Thoracic aorta (tissue), 1 donor: ENCODE results near the genes KXD1 and NCAN.

DNA sequence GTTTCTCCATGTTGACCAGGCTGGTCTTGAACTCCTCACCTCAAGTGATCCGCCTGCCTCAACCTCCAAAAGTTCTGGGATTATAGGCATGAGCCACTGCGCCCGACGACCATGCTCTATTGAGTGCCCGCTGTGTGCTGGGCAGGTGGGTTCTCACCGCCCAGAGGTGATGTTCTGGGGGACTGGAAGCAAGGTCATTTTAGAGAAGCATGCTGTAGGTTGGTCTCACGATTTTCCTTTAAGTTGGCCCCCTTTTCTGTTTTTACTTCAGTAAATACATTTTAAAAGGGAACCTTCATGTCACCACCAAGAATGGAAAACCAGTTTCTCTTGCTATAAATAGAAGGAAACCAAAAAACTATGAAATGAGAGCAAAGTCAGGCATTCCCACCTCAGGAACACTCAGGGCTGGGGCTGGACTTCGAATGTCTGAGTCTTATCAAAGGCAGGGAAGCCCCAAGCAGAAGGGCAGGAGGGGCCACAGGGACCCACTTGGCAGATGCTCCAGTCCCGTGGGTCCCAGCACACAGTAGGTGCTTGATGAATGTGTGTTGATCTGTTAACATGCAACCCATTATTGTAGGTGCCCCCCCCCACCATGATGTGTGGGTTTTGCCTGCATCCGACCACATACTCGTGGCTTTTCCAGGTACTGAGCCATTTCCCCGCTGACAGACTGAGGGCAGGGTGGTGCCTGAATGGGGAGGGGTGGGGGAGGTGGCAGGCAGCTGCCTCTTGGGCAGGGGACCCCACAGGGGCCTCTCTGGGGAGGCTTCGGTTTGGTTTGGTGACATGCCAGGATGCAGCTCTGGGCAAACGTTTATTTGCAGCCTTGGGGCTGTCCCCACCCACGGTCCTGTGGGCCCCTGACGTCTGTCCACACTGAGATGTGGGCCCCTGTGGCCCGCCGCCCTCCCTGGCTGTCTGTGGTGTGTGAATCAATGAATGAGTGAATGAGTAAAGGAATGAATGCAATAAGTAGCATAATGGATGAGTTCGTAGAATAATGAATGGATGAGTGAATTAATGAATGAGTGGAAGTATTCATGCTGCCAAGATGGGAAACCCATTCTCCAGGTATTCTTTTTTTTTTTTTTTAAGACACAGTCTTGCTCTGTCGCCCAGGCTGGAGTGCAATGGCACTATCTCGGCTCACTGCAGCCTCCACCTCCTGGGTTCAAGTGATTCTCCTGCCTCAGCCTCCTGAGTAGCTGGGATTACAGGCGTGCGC, 8.8 kb upstream of the JUND start:
- RAMPAGE, long total RNA: no peak

- RAMPAGE, long total RNA: no peak
These were observed 13.2 kb upstream of the JUND start for GRCh38 chr19:18294387-18295186.

- RAMPAGE, long total RNA: no peak
These were observed 5.8 kb upstream of the GDF15 start for GRCh38 chr19:18380013-18380778.

DNA sequence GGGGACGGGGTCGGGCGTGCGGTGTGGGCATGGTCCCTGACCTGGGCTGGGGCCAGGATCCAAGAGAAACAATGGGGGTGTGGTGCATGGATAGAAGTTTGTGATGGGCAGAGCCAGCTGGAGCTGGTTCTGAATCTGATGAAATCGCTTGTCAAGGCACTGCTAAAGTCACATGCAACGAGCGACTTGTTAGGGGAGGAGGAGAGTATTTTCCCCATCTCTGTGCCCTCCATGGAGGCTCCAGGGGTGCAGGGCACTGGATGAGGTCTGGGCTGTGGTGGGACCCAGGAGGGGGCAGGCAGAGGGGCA, 746 bp downstream of the GDF15 start:
- RAMPAGE, long total RNA: no peak

GRCh38 chr19:18469188-18469628, 31.3 kb upstream of the ISYNA1 start:
- RAMPAGE, long total RNA: no peak

GRCh38 chr19:18487919-18488782, 33.7 kb downstream of the ELL start:
- RAMPAGE, long total RNA: no peak

DNA sequence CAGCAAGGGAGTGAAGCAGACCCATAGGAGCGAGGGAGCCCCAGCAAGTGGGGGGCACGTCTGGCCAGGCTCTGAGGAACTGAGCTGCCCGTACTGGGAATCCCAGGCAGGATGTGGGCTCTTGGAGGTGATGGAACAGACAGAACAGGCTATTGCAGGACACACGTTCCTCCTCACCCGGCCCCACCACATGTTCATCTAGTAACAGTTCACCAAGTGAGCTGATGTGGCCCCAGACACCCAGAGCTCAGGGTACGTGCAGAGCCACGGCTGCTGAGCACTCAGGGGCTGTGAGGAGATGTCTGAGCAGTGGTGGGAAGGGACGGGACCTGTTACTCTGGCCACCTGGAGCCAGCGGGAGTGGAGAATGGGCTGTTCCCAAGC, 18.5 kb downstream of the ELL start:
- RAMPAGE, long total RNA: no peak

GRCh38 chr19:18557347-18558133, at the start of gene KXD1:
TSS of gene KXD1 (plus strand) at chr19:18557870.
- RAMPAGE, long total RNA: start-site peak on the plus strand at chr19:18557776-18557885, 1,478 reads

- RAMPAGE, long total RNA: no peak
These were observed 653 bp downstream of the UBA52 start for GRCh38 chr19:18572394-18572625.

DNA sequence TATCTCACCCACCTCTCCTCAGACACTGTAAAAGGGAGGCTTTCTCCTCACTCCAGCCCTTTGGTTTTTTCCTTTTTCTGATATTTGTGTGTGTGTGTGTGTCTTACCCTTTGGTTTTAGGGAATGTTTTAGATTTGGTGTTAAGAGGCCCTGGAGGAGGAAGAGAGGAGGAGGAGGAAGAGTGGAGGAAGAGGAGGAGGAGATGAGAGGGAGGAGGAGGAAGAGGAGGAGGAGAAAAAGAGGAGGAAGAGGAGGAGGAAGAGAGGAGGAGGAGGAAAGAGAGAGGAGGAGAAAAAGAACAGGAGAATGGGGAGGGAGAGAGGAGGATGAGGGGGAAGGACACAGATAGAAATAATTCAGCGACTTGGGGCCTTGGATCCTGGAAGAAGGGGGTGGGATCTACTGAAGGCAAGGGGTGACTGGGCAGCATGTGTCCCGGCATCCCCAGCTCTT, 10.6 kb downstream of the KLHL26 start:
- RAMPAGE, long total RNA: start-site peak on the plus strand centred at position 94 of the sequence, 120 bp wide, 7 reads

- RAMPAGE, long total RNA: no peak
These were observed 12.1 kb downstream of the KLHL26 start for GRCh38 chr19:18648837-18649446.

DNA sequence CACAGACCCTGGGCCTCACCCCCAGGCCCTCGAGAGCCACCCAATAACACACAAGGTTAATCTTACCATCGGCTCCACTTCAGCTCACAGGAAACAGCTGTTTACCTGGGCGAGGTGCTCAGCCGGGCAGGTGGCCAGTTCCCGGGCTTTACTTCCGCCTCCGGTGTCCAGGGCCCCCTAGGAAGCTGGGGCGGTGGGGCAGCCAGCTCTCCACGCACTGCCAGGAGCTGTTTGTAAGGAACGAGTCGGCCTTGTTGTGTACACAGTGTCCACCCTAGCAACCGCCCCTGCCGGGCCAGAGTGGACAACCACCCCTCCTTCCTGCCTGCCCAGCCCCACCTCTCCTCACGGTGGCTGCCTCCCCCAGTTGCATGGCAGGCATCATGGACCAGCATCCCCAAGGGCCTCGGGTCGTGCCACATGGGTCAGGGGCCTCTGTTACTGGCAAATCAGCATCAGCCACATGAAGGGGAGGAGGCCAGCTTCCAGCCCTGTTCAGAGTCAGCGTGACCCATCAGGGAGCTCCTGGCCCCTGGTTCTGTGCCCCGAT, 49.3 kb downstream of the COMP start:
- RAMPAGE, long total RNA: no peak

GRCh38 chr19:18777180-18777815, 13.8 kb downstream of the COMP start:
- RAMPAGE, long total RNA: no peak

DNA sequence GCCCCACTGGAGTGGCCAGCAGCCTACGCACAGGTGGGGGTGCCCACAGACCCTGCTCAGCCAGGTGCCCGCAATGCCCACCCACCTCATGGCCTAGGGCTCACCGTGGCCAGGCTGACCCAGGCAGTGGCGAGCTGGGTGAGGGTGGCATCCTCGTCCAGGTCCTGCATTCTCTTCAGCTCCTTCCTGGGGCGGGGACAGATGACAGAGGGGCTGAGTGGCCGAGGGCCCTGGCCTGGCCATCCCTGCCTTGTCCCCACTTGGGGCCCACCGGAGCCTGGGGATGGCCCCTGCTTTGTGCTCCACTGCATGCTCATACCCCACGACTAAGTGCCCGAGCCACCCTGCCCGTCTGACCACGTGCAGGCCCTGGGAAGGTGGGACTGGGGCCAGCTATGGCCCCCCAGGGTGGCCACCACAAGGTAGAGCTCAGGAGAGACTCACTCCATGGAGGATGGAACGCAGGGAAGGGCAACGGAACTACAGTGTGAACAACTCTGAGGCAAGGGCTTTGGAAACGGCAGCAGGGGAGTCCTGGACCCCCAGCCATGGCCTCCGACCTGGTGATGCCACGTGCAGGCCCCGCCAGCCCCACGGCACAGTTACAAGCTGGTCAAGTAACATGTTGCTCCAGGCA, 8.8 kb upstream of the CERS1 start:
- RAMPAGE, long total RNA: no peak

DNA sequence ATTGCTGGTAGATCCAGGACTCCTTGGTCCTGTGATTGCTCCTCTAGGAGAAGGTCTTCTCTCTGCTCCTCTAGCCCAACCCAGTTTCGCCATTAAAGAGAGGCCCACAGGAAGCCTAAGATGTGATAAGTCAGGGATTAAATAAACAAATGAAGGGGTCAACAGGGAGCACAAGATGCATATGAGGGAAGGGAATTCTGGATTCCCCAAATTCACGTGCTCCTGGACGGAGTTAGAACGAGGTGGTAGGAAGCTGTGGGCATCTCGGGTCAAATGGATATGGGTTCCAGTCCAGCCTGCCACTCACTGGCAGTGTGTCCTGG, 637 bp downstream of the DDX49 start:
- RAMPAGE, long total RNA: no peak

DNA sequence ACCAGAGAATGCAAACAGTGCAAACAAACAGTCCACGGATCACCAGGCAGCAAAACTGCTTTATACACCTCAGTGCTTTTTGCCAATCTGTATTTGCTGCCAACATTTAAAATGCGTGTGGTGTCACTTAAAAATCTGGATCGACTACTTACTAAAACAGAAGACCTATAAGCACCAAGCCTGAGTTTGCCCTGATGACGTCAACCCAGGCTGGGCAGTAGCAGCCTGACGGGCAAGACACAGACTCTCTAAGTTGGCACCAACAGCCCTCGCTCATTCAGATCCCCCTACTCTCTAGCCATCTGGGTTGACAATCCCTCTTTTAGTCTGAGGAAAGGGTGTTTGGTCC, 7.1 kb downstream of the SUGP2 start:
- RAMPAGE, long total RNA: no peak

GRCh38 chr19:19059133-19059914, 4.5 kb upstream of the SLC25A42 start:
- RAMPAGE, long total RNA: no peak

GRCh38 chr19:19106150-19106685, 32.1 kb downstream of the TMEM161A start:
- RAMPAGE, long total RNA: no peak

GRCh38 chr19:19155354-19156007, 14.6 kb downstream of the MEF2B start:
- RAMPAGE, long total RNA: no peak

DNA sequence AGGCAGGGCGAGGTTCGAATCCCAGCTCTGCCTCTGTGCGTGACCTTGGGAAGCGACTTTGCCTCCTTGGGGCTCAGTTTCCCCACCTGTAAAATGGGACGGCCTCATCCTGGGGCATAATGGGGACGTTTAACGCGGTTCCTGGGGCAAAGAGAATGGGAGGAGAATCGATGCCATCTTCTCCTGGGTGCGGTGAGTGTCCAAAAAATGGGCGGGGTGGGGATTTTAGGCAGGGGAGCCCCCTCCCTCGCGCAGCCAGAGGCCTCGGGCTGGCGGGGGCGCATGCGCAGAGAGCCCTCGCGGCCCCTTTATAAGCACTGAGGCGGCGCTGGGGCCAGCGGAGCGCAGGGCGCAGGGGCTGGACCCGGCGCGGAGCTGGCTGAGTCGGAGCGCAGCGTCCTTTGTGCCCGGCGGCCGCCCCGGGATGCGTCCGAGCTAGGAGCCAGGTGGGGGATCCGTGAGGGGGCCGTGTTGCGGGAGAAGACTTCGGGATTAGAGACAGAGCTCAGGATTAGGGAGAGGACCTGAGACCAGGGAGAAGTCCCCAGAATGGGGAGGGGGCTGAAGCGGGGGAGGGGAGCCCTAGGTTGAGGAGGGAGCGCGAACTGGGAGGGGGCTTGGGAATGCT, at the start of gene NCAN:
Gene NCAN (plus strand): TSS at position 340 of the 628 bp plus-strand sequence.
- RAMPAGE, long total RNA: no peak